Left lung (tissue), 1 donor: ENCODE measurements around the genes CDK5RAP1, NECAB3, CHMP4B, ASIP and DYNLRB1.

GRCh38 chr20:32851852-32852280 is 6.9 kb upstream of the EFCAB8 start:
- PRO-cap, result unidirectional peak, plus-strand start at chr20:32852036

GRCh38 chr20:33387187-33387649 is 14.1 kb downstream of the CDK5RAP1 start:
- PRO-cap, result no peak

GRCh38 chr20:33401060-33401831 is at the start of gene CDK5RAP1:
TSS of gene CDK5RAP1 (minus strand) at chr20:33401519.
- PRO-cap, result bidirectional peak, plus-strand start at chr20:33401584, minus-strand start at chr20:33401497

GRCh38 chr20:33402131-33402388 is 741 bp upstream of the CDK5RAP1 start:
- PRO-cap, result unidirectional peak, minus-strand start at chr20:33402203

GRCh38 chr20:33648985-33649726 is 13.0 kb upstream of the C20orf144 start:
- PRO-cap, result no peak

DNA sequence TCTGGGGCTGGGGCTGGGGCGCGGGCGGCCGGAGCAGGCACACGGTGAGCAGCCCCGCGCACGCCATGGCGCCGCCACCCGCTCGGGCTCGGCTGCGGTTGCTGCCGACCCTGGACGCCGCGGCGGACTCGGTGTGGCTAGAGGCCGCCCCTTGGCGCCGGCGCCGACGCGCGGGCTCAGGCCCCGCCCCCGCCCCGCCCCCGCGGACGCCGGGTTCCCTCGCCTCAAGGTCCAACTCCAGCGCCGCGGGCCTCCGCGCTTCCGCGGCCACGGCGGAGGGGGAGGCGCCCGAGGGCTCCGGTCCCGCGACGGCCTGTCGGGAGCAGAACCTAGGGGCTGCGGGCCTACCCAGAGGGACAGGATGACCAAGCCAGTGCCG is at the start of gene NECAB3:
Gene NECAB3 (minus strand): TSS at position 143 of the 379 bp plus-strand sequence.
- PRO-cap, result bidirectional peak, plus-strand start at position 240 of the sequence, minus-strand start at position 121 of the sequence

GRCh38 chr20:33684336-33685649 is 1.4 kb downstream of the E2F1 start:
- PRO-cap, result no peak

DNA sequence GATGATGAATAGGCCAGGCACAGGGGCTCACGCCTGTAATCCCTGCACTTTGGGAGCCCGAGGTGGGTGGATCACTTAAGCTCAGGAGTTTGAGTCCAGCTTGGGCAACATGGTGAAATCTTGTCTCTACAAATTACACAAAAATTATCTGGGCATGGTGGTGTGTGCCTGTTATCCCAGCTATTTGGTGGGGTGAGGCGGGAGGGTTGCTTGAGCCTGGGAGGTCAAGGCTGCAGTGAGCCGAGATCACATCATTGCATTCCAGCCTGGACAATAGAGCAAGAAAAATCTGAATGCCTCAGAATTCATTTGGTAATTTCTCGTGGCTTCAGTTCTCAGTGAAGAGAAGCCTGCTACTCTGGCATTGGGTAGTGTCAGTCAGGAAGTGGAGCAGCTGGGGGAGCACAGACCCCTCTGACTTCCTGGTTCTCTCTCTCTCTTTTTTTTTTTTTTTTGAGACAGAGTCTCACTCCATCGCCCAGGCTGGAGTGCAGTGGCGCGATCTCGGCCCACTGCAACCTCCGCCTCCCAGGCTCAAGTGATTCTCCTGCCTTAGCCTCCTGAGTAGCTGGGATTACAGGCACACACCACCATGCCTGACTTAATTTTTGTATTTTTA is 24.2 kb downstream of the ZNF341 start:
- PRO-cap, result no peak

GRCh38 chr20:33810770-33811798 is at the start of gene CHMP4B:
TSS of gene CHMP4B (plus strand) at chr20:33811348.
- PRO-cap, result bidirectional peak, plus-strand start at chr20:33811350, minus-strand start at chr20:33811045

GRCh38 chr20:33825336-33825875 is 14.3 kb downstream of the CHMP4B start:
- PRO-cap, result no peak

DNA sequence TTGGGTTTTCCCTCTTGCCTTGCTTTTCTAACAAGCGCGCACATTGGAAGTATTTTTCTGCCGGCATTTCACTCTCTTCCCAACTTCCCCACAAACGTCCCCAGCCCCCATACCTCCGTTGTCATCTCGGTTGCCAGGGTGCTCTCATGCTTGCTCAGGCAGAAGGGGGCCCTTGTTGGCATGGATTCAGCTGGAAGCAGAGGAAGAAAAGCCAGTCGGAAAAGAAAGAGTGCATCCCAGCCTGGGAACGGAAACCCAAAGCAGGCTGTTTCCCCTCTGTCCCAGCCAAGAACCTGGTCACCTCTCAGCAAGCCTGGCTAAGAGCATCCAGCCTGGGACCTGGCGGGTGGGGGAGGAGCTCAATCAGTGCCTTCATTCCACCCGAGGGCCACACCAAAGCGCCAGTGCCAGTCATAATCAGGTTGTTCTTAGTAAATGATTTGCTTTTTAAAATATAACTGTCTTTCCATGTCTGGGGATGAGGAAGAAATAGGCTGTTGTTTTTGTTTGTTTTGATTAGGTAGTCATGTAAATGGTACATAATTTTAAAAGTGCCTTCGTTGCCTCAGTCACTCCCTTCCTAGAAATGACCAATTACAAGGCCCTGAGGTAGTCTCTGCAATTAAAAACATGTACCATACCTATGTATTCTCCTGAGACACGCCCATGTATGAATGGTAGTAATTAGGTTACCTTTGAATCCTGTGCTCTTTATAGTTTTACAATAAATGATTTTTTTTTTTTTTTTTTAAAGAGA is 21.1 kb downstream of the CHMP4B start:
- PRO-cap, result no peak

GRCh38 chr20:33992996-33993223 is 801 bp upstream of the RALY start:
- PRO-cap, result unidirectional peak, minus-strand start at chr20:33993133

GRCh38 chr20:34241126-34241731 is at the start of gene ASIP:
TSS of gene ASIP (plus strand) at chr20:34241423.
- PRO-cap, result no peak

DNA sequence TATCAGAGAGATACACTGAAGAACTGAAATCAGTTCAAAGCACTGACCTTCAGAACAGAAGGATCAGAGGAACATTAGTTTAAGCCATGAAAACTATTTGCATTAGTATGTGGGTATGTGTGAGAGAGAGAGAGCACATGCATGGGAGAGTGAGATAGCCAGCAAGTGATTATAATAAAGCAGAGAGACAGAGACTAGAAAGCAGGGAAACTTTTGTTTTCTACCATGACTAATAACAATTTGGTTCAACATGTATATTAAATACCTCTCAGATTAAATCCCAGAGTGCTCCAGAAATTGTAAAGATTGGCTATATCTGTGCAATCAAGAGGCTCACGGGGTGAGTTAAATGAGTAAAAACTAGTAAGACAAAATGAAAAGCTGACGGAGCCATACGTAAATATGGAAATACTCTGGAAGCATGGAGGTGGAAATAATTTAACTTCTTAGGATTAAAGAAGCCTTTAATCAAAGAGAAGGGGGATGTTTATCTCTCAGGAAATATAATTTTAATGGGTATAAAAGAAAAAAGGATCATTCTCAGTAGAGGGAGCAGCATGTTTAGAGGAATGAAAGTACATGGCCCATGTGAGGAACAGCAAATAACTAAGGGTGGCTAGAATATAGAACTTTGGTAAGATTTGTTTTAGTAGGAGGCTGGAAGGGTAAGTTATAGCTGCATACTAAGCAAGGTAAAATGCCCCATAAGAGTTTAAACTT is 40.4 kb downstream of the ITCH start:
- PRO-cap, result no peak

- PRO-cap, result no peak
These were observed 45.5 kb downstream of the ITCH start for GRCh38 chr20:34408550-34409052.

- PRO-cap, result bidirectional peak, plus-strand start at chr20:34516422, minus-strand start at chr20:34516272
These were observed at the start of gene DYNLRB1 for GRCh38 chr20:34516009-34516479. TSS of gene DYNLRB1 (plus strand) at chr20:34516422.

DNA sequence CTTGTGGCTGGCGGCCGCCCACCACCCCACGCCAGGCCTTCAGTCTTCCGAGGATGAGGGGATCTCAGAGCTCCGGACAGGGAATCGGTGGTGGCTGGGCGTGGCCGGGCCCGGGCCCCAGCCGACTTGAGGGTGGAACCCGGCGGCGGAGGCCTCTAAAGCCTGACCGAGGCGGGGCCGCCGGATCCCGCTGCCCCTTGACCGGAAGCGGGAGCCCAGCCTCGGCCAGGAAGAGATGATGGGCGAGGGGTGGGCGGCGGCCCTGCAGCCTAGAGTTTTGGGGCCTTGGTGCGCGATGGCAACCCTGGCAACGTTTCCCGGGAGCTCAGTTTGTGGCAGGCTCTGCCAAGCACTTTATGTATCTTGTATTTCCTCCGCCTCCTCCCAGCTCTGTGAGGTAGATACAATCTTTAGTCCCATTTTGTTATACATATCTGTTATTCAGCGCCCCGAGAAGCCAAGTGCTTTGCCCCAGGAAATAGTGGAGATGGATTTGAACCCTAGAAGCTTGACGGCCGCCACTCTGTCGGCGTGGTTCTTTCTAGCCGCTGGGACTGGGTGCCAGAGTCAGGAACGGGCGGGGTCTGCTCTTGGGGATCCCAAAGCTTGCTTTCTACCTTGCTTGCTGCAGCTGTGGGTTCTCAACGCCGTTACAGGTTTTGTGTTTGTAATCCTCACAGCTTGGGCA is 402 bp downstream of the DYNLRB1 start:
- PRO-cap, result bidirectional peak, plus-strand start at position 228 of the sequence, minus-strand start at position 157 of the sequence

DNA sequence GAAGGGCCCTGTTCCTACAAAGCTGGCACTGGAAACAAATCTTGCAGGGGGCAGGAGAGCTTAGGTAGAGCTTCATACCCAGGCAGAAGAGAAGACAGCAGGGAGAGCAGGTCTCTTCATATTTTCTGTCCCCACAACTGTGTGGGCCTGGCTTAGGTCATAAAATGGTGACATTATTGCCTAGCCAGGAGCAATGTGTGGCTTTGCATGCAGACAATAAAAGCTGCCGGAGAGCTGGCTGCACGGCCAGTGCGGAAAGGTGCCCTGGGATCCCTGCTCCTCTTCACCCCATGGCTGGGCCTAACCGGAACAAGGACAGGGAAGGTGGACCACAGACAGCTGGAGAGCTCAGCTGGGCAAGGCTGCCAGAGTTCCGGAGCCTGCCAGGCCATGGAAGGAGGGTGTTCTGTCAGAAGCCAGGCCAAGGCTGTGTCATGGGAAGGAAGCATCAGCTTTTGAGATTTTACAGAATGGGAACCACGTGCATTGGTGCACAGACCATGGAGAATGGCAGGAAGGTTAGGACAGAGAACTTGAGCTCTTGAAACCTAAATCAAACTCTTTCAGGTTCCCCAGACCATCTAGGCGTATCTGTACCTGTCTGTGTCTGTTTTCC is 25.0 kb downstream of the MAP1LC3A start:
- PRO-cap, result no peak

DNA sequence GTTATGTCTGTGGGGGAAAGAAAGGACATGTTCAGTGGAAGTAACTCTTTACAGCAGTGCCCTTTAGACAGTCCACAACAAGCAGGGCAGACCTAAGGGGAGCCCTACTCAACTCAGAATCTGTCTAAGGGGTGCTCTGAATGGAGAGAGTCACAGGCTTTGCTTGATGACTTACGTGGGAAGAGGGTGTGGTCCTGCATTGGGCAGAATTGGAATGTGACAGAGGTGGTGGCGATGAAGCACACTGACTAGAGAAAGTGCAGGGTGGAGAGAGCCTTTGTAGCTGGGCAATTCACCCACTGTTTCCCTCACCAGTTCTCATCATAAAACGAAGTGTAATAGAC is 11.2 kb downstream of the TP53INP2 start:
- PRO-cap, result no peak

DNA sequence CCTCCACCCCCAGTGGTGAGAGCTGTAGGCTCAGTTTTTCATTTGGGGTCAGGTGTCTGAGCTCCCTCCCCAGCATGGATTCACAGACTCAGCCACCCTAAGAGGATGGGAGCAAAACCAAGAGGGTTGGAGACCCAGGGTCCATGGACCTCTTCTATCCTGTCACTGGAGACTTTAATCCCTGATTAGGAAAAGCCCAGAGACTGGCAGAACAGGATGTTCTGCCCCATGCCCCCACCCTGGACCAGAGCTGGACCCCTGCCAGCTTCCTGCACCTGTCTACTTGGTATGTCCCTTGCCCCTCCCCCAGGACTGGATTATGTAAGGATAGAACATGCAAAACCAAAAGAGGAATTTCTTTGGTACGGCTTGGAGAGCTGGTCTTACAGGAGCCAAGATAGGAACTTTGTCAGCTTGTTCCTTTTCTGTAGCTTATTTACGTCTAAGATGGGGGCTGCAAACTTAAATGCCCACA is 11.0 kb downstream of the GGT7 start:
- PRO-cap, result no peak